Colic lymph node (tissue), 1 donor: ENCODE data around the genes MT1H and ADGRG5.

DNA sequence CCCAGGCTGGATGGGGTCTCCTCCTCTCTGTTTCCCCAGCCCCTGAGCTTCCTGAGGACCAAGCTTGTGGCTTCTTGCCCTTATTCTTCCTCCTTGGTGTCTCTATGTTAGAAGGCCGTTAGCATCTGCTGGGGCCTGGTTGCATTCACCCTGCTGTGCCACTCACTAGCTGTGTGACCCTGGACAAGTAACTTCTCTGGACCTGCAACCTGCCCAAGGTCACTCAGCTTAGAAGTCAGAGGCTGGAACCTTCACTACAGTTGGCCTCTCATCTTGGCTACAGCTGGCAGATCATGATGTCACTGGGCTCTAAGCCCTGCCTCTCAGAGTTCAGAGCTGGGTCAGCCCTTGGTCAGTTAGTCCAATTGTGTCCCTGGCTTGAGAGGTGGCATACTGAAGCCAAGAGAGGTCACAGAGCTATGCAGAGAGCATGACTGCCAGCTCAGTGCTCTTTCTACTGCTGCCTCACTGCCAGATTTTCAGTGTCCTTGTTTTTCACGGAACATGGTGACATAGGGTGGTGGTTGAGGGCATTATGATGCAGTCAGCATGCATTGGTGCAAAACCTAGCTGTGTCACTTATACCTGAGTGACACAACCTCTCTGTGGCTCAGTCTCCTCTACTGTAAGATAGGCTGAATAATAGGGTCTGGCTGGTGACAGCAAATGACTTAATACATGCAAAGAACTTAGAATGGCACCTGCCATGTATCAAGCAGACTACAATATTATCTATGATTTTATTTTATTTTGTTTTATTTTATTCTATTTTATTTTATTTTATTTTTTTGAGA is 3.1 kb downstream of the MT2A start:
- PRO-cap: no peak

GRCh38 chr16:56658137-56658782 is 501 bp downstream of the MT1F start:
- PRO-cap: bidirectional peak, plus-strand start at chr16:56658396, minus-strand start at chr16:56658234

DNA sequence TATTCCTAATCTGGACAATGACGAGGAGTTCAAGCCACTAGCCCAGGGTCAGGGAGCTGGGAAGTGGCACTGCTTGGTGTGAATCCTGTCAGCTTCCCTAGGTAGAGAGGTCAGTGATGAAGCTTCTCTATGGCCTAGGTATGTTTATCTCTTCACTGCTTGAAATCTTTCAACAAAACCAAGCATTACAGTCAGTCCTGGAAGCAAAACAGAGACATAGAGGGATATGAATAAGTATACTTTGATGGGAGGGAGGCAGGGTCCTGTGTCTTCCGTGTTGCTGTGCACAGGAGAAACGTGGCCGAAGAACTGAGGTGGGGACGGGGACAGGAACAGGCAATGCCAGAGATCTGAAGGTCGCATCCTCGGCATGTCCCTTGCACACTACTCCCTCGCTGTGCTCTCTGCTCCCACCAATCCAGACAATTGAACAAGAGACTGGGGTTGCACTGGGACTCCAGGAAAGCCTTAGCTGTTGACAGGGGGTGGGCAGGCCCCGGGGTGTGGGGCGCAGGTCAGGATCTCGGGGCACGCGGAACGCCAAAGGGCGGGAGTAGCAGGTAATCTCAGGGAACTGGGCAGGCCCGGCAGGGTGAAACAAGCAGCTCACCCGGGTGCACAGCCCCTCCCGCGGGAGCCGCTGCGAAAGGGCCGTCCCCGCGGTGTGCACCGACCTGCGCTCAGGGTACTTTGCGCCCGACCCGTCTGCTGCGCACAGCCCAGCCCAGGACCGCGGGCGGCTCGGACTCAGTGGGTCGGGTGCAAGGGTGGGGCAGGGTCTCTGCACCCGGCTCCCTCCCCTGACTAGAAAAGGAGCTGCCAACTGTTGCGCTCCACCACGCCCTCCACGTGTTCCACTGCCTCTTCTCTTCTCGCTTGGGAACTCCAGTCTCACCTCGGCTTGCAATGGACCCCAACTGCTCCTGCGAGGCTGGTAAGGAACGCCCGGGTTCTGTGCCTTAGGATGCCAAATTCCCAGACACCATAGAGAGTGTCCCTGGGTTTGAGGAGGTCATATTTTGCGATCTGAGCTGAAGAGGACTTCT is at the start of gene MT1H:
Gene MT1H (plus strand): TSS at position 836 of the 1,046 bp plus-strand sequence.
- PRO-cap: no peak

DNA sequence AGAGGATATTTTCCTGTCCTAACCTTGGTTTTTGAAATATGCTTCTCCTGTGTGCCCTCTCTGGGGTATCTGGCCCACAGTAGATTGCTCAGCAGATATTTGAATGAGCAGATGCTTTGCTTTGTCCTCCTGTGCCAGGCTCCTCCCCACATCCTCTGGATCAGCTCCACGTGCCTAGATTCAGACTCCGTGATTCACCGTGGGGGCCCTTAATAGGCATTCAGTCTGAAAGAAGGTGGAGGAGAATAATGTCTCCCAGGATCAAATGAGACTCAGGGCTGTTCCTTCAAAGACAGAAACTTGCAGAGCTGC is 16.1 kb upstream of the SLC12A3 start:
- PRO-cap: no peak

- PRO-cap: no peak
Observed at GRCh38 chr16:56944932-56945873, 13.3 kb downstream of the HERPUD1 start.

DNA sequence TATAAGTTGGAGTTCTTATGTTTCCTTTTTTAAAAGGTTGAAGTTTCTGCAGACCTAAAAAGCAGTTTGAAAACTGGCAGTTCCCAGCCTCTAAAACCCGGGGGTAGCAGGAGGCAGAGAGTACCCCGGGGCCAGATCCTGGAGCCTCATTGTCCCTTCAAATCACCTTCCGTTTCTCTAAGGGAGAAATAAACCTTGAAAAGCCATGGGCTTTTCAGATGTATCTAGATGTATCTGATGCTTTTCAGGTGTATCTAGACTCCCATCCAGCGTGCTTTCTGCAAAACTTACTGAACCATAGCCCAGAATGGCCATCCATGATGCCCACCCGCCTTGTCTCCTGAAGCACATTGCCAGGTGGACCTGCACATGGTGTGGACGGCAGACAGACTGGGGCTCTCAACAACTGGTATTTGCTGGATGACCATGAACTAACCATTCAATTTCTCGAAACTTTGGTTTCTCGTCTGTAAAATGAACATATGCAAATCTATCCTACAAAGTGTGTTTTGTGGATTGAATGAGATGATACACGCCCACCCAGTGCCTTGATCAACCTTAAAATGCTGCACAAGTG is 1.3 kb downstream of the NLRC5 start:
- PRO-cap: no peak

DNA sequence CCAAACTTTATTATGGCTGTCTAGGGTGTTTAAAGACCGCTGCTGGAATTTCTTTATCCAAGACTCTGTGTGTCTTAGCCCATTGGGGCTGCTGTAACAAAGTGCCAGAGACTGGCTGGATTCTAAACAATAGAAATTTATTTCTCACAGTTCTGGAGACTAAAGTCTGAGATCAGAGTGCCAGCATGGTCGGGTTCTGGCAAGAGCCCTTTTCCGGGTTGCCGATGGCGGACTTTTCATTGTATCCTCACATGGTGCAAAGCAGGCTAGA is 9.4 kb downstream of the NLRC5 start:
- PRO-cap: no peak

DNA sequence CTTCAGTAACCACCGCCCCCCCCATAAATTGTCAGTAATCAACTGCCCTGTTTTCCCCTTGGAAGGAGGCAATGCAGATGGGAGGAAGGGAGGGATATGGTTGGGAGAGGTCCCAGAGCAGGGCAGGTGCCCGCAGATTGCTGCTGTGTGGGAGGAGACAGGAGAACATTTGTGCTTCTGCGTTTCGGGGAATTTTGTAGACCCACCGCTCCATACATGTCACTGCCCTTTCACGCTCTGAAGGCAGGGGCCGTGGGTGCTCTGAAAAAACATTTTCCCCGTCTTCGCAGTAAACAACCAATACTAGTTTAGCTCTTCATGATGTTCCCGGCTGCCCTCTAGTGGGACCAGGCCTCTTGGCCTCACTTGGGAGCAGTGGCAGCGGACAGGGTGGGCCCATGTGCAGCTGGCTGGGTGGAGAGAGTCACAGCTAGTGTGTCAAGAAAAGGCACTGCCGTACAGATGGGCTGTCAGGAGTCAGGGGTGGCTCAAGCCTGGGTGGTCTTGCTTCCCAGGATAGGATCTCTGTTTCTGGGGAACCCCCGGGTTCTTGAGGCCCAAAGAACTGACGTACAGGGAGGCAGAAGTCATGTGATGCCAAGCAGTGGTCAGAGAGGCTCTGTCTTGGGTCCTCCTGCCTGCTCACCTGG is 46.6 kb upstream of the CPNE2 start:
- PRO-cap: no peak

DNA sequence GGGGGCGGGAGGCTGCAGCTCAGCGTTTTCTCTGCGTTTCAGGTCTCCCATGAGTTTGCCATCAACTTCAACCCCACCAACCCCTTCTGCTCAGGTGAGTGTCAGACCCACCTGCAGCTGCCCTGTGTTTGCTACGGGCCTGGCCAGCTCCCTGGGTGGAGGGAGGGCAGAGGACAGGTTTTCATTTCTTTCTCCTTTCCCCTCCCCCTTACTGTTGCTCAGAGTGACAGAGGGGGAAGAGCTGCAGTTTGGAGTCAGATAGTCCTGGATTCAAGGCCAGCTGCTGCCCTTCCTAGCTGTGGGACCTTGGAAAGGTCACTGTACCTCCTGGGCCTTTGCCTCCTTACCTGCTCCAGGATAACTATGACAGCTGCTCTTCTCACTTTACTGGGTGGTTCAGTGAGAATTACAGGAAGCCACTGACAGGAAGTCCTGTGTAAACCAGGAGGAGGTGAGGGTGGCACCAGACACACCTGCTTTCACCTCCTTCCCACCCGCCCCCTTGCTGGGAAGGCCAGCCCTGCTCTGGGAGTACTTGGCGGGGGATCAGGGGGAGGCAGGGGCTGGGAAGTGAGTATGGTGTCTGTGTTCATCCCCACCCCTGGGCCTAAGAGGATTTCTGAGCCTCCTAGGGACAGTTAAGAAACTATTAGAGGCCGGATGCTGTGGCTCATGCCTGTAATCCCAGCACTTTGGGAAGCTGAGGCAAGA is 42.5 kb downstream of the CPNE2 start:
- PRO-cap: bidirectional peak, plus-strand start at position 444 of the sequence, minus-strand start at position 359 of the sequence

GRCh38 chr16:57150292-57151209 is 35.3 kb downstream of the PSME3IP1 start:
- PRO-cap: no peak

- PRO-cap: no peak
Observed at GRCh38 chr16:57194497-57195079, 8.5 kb downstream of the RSPRY1 start.

GRCh38 chr16:57270385-57271008 is 14.0 kb downstream of the PLLP start:
- PRO-cap: no peak

GRCh38 chr16:57373308-57374045 is 1.2 kb downstream of the CX3CL1 start:
- PRO-cap: no peak

DNA sequence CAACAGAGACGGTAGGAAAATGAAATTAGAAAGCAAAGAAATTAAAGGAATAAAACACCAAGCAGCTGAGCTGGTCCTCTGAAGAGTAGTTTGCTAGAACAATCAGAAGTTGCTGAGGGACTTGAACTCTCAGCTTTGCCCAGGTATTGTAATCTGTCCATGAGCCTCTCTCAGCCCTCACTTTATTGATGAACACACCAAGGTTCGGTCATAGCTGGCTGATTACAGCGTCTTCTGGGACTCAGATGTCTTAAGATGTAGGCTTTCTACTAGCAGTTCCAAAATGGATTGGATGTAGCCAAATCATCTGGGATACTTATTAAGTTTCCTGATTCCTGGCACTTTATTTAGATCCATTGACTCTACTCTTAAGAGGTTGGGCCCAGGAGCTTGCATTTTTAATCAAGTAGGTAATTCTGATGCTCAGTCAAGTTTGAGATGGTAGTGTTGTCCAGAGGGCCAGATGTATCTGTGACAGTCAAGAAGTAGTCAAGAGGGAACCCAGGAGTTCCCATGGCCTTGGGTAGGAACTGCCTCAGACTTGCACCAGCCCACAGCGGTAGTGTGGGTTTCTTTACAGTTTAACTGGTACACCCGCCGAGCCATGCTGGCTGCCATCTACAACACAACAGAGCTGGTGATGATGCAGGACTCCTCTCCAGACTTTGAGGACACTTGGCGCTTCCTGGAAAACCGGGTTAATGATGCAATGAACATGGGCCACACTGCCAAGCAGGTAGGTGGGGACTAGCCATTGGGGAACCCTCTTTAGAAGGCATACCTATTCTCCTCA is 3.3 kb upstream of the POLR2C start:
- PRO-cap: no peak

GRCh38 chr16:57542146-57542858 is at the start of gene ADGRG5:
Gene ADGRG5 (plus strand): TSS chr16:57542643.
- PRO-cap: unidirectional peak, plus-strand start at chr16:57542666

GRCh38 chr16:57592412-57593242 is 35.8 kb upstream of the ADGRG1 start:
- PRO-cap: bidirectional peak, plus-strand start at chr16:57592905, minus-strand start at chr16:57592784

DNA sequence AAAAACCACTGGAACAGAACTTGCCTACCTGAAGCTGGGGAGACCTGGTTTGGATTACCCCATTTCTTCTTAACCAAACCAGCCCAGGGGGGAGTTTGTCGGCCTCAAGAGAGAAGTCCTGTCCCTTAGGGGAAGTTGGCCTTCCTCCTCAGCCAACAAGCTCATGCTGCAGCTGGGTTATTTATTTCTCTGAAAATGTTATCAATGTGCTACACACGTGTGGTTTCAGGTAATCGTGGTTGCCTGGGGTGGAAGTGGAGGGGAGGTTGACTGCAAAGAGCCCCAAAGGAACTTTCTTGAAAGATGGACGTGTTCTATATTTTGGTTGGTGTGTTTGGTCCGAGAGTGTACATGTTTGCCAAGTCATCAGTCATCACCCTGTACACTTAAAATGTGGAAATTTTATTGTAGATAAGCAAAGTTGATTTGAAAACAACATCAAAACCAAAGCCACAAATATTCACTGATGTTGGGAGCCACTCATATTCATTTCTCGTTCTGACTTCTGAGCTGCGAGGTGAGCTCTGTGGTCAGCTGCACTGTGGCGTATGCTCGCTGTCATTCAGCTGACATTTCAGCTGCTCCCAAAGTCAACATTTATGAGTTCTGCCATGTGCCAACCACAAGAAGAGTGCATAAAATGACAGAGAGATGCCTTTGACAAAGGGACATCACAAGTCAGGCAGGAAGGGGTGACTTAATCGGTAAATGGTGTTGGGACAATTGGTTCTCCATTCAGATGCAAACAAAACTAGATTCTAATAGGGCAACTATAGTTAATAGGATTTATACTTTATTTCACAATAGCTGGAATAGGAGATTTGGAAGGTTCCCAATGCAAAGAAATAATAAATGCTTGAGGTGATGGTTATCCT is 26.5 kb upstream of the ADGRG1 start:
- PRO-cap: unidirectional peak, minus-strand start at position 157 of the sequence; bidirectional peak, plus-strand start at position 700 of the sequence, minus-strand start at position 500 of the sequence

DNA sequence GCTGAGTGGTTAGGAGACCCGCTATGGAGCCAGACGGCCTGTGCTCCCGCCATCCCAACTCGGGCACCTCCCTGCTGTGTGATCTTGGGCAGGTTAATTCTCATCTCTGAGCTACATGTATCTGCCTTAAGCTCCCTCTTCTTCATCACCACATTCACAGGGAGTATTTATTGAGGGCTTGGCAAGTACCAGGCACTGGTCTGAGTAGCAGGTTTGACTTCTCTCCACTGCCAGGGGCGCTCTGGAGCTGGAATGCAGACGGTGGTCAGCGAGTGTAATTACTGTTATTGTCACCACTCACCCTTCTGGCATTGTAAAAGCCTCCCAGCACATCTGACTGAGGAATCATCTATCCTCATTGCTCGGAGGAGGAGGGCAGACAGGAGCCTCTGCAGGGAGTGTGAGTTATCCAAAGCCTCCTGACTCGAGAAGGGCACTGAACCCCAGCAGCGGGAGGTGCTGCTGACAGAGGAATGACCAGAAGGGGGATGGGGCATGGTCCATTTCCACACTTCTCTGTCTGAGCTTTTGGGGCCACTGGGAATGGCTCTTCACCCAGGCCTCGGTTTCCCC is 976 bp upstream of the ADGRG1 start:
- PRO-cap: no peak

DNA sequence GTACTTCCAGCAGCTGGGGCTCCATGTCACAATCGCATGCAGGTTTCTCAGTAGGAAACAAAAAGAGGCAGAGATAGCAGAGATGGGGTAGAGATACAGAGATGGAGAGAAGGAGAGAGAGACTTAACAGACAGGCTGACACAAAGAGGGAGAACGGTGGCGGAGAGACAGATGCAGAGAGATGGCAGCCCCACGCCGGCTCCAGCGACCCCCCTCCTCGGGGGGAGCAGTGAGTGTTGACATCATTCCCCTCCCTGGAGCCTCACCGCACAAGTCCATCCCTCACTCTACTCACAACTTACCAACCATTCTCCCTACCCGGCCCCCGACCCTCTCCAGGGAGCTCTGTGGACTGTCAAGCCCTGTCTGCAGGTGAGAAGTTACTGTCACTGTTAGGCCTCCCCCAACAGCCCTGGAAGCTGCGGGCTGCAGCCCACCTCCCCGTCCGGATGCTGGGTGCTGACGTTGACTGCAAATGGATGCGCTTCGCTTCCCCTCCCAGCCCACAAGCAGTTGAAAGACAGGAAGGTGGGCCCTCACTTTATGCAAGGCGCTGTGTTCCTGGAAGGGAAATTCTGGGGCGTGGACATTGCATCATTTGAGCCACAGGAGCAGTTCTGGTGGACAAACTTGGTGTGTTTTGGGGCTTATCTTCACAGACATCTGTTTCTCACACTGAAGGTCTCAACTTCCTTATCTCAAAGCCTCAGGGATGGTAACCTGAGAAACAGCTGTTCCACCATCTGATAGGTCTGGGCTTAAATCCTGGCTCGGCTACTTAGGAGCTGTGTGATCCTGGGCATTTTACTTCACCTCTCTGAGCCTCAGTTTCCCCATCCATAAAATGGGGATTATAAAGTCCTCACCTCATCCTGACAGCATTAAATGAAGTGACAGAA is 4.9 kb upstream of the DRC7 start:
- PRO-cap: bidirectional peak, plus-strand start at position 512 of the sequence, minus-strand start at position 451 of the sequence

DNA sequence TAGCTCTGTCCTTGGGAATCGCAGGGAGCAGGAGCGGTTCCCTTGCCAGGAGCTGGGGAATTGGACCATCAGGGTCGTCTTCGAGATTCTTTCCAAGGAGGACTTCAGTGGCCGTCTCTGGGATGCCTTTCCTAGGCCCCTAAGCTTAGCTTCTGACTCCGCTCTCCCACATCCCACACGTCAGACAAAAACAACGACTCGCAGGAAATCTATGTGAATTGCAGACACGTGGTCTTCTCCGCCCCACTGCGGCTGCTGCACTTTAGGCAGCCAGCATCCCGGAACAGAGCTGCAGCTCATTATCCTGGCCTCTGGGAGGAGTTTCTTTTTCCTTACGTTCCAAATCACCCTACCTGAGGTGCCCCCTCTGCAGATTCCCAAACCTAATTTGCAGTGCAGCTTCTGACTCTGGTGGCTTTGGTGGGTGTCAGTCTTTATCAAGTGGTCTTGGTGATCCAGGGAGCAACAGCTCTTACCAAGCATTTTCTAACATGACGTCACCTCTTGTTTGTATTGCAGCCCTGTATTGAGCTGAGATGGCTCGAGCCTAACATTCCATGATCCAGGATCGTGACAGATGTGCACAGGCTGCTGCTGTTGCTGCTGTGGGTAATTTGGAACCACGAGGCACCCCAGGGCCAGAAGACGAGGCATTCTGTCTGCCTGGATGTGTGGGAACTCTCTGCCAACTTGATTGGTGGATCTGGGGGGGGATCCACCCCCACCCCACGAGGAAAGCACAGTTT is 1.1 kb downstream of the KATNB1 start:
- PRO-cap: unidirectional peak, minus-strand start at position 182 of the sequence